Temporal lobe (tissue), 2 donors: ENCODE measurements around a stretch of chr4.

DNA sequence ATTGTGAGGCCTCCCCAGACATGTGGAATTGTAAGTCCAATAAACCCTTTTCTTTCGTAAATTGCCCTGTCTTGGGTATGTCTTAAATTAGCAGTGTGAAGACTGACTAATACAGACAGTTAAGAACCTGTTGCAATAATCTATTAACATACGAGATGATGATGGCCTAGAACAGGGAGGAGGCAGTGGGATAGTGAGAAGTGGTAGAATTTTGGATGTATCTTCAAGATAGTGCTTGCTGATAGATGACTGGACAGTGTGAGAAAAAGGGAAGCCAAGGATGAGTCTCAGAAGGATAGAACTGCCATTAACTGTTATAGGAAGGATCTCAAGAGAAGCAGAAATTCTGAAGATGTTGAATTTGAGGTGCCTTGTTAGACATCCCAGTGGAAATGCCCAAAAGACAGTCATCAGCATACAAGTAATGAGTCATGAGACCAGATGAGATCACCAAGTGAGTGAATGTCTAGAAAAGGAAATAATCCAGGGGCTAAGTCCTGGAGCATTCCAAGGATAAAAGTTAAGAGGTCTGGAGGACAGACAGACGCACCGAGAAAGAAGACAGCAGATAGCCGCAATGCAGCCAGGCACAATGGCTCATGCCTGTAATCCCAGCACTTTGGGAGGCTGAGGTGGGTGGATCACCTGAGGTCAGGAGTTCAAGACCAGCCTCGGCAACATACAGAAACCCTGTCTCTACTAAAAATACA is 38.9 kb upstream of the UGDH start:
- RAMPAGE, long total RNA = no peak

- RAMPAGE, long total RNA = no peak
These were observed 41.7 kb upstream of the UGDH start for GRCh38 chr4:39568916-39569409.

GRCh38 chr4:39696883-39697400 is 994 bp upstream of the UBE2K start:
- RAMPAGE, long total RNA = no peak

DNA sequence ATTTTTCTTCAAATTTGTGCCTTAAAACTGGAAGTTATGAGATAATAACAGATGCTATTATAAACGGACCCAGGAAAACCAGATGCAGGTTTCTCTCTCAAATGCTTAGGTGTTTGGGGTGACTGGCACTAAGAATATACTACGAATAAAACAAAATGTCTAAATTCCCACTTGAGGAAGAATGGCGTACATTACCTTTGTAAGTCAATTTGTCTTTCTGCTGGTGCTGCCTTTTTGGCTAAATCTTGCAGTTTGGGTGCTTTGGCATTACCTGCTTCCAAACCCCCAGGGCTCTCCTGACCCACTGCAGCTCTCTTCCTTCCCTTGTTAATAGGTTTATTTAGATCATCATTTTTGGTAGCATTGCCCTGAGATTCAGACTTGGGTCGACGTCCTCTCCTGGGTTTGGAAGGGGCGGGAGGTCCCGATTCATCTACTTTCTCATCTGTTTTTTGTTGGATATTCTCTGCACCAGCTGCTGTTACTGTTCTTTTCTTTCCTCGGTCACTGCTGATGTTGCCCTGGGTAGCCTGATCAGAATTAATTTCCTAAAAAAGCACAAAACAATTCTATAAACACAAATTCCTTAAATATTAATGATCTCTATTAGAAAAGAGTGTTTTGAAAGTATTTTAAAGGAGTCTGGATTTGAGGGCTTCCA is 139.9 kb downstream of the UBE2K start:
- RAMPAGE, long total RNA = no peak

DNA sequence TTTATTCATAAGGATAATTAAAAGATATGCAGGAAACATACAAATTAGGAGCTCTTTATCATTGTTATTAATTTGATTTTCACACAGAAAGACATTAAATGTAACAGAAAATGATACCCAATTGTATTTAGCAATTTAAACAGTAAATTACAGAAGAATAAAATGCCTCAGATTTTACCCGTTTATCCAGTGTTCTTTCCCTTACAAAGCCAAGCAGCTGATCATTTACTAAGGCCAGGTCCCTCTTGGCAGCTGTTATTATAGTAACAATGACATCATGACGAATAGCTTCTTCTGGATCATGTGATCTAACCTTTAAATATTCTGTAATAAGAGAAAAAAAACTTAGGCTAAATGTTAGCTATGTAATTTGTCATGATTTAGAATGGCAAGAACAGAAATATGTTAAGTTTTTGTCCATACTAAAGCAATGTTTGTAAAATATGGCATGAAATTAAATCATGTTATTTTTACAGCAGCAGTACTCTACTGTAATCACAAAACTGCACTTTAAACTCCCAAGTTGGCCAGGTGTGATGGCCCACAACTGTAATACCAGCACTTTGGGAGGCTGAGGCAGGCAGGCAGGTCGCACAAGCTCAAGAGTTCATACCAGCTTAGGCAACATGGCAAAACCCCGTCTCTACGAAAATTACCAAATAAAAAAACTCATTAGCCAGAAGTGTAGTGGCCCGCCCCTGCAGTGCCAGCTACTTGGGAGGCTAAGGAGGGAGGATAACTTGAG is 69.3 kb downstream of the PDS5A start:
- RAMPAGE, long total RNA = no peak

DNA sequence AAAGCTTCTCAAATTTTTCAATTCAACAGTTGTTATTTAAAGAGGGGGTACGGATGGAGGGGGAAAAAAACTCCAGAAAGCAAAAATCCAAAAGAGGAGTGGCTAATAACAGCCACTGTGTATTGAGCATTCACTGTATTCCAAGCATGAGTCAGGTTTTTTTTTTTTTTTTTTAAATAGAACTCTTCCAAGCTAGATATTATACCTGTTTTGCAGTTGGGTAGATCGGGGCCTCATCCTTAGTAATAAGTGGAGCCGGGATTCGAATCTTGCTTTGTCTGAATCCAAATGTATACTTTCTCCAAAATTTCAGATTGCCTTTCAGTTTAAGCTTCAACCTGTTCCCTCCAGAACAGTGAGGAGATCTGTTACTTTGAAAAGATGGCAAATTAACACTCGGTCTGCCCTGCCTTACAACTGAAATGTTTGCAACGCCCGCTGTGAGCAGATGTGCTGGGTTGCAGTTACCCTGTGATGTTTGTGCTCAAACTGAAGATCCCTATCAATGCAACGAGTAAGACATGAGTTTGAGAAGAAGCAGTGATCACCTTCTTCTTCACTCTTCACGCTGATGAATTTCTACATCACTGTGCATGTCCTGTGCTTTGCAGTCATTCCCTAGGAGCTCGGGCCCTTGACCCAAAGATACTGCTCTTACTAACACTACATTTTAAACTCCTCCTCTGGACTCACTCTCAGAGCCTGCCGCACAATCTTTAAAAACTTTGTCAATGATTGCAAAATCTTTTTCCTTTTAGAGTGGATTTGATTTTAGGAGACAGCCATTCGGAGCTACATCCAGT is 6.1 kb upstream of the RHOH start:
- RAMPAGE, long total RNA = no peak

- RAMPAGE, long total RNA = no peak
These were observed 34.6 kb downstream of the RHOH start for GRCh38 chr4:40231371-40231899.

DNA sequence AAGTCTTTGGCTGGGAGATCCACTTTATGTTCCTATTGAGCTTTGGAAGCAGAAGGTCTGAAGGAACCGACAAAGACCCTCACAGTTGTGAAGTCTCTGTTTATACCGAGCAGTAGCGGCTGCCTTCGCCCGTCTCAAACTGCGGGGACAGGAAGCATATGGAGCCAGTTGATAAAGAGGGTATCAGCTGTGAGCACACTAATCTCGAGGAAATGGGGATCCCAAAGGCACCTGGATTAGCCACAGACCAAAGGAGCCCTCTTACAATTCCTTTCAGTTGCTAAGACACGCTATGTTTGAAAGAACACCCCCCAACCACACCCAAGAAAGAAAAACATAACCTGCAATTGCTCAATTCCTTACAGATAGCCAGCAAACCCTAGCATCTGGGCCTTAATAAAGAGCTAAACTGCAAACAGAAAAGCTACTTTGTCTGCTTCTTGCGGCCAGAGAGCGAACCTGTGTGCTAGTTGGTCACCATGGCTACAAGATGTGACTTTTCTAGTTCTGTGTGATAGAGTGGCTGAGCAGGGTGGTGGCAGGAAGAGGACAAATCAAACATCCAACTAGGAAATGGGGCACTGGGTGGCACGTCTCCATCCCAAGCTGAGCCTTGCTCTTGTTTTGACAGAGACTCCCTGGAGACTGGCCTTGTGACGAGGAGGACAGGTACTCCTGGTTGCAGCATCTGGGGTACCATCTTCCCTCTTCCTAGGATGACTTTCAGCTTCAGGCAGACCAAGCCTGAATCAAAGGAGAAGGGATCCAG is 23.2 kb upstream of the CHRNA9 start:
- RAMPAGE, long total RNA = no peak

GRCh38 chr4:40554570-40555061 is 75.0 kb downstream of the RBM47 start:
- RAMPAGE, long total RNA = no peak

- RAMPAGE, long total RNA = no peak
These were observed 65.7 kb downstream of the RBM47 start for GRCh38 chr4:40563757-40564640.

GRCh38 chr4:40625185-40625704 is 4.4 kb downstream of the RBM47 start:
- RAMPAGE, long total RNA = no peak

DNA sequence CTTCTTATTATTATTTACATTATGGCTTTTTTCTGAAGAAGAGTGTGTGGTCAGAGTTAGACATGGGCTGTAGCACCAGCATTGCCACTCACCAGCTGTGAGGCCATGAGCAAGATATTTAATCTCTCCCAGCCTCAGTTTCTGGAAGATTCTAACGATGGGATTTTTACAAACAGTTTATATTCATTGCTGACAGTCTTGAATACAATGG is 1.3 kb upstream of the RBM47 start:
- RAMPAGE, long total RNA = no peak

GRCh38 chr4:40731564-40732359 is 18.0 kb upstream of the NSUN7 start:
- RAMPAGE, long total RNA = no peak

- RAMPAGE, long total RNA = no peak
These were observed 220.8 kb downstream of the NSUN7 start for GRCh38 chr4:40970241-40971239.

DNA sequence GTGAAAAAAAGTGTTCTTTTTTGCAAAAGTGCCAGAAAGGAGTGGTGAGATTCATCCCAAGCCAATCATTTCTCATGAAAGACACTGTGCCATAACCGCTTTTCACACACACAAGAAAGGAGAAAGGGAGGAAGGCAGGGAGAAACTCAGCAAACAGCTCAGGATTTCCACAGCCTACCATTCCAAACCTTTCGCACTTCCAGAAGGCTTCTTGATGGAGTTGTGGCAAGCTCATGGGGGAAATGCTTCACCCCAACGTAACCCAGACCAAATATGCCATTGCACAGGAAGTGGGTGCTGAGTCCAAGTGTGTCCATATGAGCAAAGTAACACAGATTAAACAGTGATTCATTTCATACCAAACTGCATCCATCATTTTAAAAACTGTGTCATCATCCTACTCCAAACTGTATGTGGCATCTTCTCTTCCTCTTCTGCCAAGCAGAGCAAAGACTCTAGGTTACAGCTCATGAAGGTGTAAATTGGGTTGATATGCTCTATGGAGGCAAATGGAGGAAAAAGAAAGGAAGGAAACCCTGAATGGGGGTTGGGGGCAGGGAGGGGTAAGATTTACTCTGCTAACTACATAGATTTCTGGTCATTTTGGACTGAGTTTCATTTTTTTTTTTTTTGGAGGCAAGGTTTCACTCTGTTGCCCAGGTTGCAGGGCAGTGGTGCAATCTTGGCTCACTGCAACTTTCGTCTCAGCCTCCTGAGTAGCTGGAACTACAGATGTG is 223.8 kb downstream of the APBB2 start:
- RAMPAGE, long total RNA = no peak

- RAMPAGE, long total RNA = no peak
These were observed 94.1 kb downstream of the APBB2 start for GRCh38 chr4:41120202-41120669.

DNA sequence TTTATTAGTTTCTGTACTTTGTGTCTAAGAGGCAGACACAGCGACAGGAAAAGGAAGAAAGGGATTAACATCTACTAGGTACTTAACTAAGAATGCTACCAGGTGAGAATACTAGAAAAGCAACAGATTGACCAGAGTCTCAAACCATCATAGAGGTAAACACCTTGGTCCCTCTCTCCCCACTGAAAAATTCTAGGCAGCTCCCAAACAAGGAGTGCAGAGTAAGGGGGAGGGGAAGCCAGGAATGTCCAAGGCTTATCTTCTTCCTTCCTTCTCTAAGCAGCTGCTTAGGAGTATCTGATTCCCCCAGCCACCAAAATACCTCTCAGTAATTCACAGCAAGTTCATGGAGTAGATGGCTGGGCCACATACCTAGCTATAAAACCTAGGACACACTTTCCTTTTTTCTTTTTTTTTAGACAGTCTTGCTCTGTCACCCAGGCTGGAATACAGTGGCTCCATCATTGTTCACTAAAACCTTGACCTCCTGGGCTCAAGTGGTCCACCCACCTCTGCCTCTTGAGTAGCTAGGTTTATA is 80.7 kb downstream of the APBB2 start:
- RAMPAGE, long total RNA = no peak

GRCh38 chr4:41360235-41361175 is 103.8 kb downstream of the UCHL1 start:
- RAMPAGE, long total RNA = no peak

DNA sequence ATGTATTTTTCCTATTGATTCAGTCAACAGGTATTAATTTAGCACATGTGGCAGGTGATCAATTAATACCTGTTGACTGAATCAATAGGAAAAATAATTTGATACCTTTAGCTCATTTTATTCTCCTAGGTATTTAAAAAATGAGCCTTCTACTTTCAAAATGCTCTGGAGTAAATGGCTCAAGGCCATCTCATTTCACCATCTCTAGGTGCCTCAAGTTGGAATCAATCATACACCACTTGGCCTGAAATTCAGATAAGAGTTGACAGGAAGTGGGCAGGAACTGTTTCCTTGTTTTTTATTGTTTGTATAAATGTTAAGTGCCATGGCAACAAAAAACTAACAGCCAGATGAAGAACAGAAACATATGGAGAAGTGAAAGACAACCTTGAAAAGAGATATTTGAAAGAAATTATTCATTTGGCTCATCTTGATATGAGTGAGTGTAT is 12.3 kb downstream of the LIMCH1 start:
- RAMPAGE, long total RNA = no peak

DNA sequence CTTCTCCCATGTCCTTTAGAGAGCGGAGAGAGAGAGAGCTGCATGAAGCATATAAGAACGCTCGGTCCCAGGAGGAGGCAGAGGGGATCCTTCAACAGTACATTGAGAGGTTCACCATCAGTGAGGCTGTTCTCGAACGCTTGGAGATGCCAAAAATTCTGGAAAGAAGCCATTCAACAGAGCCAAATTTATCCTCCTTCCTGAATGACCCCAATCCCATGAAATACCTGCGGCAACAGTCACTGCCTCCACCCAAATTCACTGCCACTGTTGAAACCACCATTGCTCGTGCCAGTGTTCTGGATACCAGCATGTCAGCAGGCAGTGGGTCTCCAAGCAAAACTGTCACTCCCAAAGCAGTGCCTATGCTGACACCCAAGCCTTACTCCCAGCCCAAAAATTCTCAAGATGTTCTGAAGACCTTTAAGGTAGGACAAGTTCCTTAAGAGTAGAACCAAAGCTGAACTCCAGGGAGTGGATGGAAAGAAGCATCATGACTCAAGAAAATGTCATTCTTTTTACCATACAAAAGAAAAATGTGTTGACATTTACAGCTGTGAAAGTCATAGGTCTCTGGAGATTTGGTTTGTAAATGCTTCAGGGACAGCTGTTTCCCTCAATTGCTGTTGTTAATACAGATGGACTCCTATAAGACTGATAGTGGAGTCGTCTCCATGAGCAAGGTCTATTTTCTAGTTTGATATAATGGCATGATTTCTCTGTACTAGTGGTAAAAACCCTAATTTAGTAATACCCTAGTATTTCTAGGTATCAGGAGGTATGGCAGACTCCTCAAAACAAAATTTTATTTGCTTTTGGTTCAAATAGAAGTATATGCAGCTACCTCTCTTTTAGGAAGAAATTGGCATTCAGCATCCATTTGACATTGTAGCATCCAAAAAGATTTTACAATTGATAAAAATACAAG is 101.8 kb downstream of the PHOX2B start:
- RAMPAGE, long total RNA = no peak